ENCODE results near the genes AGPAT2, LCN6, LCN15 and CCDC183.

DNA sequence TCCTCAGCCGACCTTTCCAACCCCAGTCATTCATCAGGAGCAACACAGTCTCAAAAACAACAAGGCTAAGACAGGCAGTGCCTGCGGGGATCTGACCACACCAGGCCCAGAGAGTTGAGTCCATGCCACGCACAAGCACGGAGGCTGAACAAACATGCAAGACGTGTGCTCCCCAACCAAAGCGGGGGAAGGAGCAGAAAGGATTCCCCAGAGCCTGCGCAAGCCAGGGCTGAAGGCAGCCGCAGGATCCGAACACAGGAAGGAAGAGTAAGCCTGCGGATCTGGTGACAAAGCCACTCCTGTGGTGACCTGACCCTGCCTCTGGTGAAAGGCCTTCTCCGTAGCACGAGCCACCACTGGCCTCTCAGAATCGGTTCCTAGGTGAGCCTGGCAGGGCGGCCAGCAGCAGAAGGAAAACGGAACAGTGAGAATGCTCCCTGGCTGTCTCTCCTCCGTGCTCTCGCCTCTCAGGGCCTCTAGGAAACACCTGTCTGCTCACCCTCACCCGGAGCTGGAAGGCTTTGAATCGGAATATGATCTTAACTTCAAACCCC is 12.8 kb downstream of the SEC16A start:
- PRO-cap, result no peak

- PRO-cap, result no peak
These were observed 17.7 kb upstream of the SEC16A start for GRCh38 chr9:136500576-136500945.

- PRO-cap, result bidirectional peak, plus-strand start at chr9:136512164, minus-strand start at chr9:136511870
These were observed 29.1 kb upstream of the SEC16A start for GRCh38 chr9:136511566-136512726.

GRCh38 chr9:136532232-136532707 is 13.6 kb downstream of the NOTCH1 start:
- PRO-cap, result no peak

GRCh38 chr9:136543566-136544589 is 2.0 kb downstream of the NOTCH1 start:
- PRO-cap, result bidirectional peak, plus-strand start at chr9:136544666, minus-strand start at chr9:136544523

GRCh38 chr9:136546635-136547842 is 1.2 kb upstream of the NOTCH1 start:
- PRO-cap, result bidirectional peak, plus-strand start at chr9:136546906, minus-strand start at chr9:136546809; bidirectional peak, plus-strand start at chr9:136547586, minus-strand start at chr9:136547364

GRCh38 chr9:136565234-136565947 is 19.5 kb upstream of the NOTCH1 start:
- PRO-cap, result unidirectional peak, minus-strand start at chr9:136565411

GRCh38 chr9:136626609-136627023 is 36.1 kb upstream of the EGFL7 start:
- PRO-cap, result no peak

GRCh38 chr9:136656744-136657555 is 5.8 kb upstream of the EGFL7 start:
- PRO-cap, result no peak

DNA sequence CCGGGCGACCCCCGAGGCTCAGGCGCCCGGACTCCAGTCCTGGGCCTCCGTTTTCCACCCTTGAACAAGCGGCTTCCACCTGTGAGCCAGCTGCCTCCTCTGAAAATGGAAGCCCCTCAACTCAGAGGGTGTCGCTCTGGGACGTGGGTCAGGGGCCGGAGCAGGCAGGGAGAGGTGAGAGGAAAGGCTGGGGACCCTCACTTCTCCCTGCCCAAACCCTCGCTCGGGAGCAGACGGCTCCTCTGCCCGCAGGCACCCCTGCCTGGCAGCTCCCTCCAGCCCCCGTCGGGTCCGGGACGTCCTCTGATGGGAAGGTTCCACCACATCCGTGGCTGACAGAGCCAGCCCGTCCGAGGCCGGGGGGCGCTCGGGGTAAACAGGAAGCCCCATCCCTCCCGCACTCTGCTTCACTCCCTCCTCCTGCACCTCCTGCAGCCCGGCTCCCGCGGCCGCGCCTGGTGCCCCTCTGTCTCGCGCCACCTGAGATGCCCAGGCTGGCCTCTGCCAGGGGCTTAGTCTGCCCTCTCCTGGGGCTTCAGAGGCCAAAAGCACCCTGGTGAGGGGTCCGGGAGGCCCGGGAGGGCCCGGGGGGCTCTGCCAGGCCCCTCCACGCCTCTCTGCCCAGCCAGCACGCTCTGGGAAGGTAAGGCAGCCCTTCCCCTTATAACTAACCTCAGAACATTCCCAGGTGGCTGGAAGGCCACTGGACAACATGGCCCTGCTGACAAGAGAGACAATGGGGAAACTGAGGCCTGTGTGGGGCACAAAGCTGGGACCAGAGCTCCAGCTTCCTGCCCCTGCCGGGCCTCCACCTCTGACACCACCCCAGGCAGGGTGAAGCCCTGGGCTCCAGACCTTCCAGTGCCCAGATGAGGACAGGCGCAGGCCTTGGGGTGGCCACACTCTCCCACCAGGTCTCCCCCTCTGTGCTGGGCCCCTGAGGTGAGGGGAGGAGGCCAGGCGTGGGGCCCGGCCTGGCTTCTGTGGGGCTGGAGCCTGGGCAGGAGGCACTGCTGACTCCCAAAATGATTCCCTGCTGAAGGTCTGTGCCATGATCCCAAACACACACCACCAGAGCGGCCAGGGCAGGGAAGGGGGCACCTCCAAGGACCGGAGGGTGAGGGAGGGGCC is 3.4 kb upstream of the EGFL7 start:
- PRO-cap, result bidirectional peak, plus-strand start at position 341 of the sequence, minus-strand start at position 283 of the sequence; unidirectional peak, minus-strand start at position 637 of the sequence

DNA sequence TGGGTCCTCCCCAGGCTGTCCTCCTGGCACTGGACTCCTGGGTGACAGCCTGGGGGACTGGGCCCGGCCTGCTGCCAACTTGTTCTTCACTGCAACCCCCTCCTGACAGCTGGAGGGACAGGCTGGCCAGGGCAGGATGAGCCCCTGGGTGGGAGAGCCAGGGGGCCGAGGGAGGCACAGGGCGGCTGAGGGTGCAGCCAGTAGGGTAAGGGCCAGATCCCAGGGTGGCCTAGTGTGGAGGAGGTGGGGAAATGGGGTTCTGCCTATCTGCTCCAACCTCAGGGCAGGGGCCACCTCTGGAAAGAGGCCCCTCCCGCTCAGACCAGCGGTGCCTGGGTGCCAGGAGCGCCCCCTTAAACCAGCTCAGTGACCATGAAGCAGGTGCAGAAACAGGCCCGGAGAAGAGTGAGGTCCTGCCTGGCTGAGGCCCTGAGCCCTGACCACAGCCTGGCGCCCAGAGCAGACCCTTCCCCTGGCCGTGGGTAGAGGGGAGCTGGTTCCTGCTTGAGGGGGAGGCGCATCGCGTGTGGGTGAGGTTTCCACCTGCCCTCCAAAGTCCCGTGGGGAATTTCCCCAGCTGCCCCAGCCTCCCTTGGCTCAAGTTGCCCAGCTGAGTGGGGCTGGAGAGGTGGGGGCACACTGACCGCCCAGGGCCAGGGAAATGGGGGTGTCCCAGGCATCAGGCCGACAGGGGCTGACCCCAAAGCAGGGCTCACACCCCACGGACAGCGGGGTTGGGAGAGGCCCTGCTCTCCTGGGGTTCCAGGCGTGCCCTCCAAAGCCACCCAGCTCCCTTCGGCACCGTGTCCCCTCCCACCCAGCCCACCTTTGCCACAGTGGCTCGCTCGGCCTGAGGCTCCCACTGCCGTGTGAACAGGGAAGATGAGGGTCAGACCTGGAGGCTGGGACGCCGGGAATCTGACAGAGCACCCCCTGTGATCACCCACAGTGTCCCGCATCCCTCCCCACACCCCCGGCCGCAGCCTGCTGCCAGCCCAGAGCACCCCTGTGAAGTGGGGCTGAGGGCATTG is 1.2 kb upstream of the EGFL7 start:
- PRO-cap, result no peak

GRCh38 chr9:136669555-136670006 is 6.9 kb downstream of the EGFL7 start:
- PRO-cap, result unidirectional peak, plus-strand start at chr9:136669923

DNA sequence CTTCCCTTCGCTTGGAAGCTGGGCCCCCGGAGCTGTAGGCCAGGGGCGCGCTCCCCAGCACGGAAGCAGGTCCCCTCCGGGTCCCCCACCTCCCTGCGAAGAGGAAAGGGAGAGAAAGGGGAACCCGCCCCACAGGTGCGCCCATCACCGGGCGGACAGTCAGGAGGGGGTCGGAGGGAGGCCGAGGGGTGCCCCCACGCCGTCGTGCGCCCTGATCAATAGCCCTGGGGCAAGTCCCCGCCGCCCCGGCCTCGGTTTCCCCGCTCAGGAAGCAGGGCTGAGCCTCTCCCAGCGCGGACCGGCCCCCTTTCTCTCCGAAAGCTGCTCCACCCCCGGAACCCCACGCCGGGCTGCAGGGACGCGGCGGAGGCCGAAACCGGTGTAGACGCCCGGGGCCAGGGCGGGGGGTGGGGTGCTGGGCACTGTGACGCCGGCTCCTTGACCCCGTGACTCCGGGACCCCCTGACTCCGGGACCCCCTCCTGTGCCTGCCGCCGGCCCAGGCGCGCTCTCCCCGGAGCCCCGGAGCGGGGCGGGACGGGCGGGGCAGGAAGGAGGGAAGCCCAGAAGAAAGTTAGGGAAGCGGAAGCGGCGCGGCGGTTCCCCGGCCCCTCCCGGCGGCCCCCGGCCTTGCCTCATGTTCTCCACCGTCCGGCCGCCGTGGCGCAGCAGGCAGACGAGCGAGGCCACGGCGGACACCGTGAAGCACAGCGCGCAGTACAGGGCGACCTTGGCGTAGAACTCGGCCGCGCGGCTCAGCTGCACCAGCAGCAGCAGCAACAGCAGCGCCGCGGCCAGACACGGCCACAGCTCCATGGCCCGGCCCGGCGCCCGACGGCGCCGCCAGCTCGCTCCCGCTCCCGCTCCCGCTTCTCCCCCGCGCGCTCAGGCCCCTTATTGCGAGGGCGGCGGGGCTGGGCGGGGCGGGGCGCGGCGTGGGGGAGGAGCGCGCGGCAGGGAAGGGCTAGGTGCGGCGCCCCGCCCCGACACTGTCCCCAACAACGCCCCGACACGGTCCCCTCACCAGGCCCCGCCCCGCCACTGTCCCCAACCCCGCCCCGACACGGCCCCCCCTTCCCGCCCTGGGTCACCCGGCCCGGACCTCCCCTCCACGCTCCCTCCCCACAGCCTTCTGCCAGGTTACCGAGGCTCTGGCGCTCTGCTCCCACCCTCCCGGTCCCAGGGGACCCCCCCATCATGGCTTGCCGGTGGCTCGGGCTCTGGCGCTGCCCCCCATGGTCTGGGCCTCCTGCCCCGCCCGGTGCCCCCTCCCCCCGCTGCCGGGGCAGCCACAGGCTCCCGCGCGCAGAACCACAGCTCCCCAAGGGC is at the start of gene AGPAT2:
Gene AGPAT2, minus strand, starts transcription at position 915 of the 1,328 bp plus-strand sequence.
- PRO-cap, result bidirectional peak, plus-strand start at position 355 of the sequence, minus-strand start at position 321 of the sequence; bidirectional peak, plus-strand start at position 665 of the sequence, minus-strand start at position 523 of the sequence; bidirectional peak, plus-strand start at position 1,076 of the sequence, minus-strand start at position 867 of the sequence

- PRO-cap, result no peak
These were observed 9.7 kb downstream of the DIPK1B start for GRCh38 chr9:136722078-136722547.

DNA sequence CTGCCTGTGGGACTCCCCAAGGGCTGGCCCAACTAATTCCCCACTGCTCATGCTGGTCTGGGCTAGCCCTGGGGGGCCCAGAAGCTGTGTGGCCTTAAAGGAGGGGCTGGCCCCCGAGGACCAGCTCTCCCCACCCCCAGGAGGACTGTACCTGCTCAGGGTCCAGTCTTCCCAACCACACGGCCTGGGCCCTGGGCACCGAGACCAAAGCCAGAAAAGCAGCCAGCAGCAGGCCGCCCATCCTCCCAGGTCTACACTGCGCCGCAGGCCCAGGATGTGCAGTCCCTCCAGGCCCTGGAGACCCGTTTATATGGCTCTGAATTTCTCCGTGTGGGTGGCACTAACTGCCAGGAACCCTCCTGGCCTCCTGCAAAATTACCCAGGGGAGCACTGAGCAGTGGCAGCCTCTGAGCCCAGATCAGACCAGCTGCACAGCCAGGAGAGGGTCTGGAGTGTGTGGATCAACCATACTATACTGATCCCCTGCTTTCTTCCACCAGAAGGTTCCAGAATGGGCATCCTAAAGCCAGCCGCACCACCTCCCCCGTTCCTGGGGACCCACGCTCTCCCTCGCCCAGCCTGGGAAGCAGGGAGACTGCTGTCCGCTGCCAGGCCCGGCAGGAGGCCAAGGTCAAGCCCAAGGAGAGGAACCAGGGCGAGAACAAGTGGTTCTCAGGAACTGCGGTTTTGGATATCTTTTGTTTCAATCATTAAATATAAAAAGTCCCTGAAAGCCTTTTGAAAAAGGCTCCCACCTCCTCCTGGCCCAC is at the start of gene LCN6:
Gene LCN6, minus strand, starts transcription at position 283 of the 770 bp plus-strand sequence.
- PRO-cap, result no peak

DNA sequence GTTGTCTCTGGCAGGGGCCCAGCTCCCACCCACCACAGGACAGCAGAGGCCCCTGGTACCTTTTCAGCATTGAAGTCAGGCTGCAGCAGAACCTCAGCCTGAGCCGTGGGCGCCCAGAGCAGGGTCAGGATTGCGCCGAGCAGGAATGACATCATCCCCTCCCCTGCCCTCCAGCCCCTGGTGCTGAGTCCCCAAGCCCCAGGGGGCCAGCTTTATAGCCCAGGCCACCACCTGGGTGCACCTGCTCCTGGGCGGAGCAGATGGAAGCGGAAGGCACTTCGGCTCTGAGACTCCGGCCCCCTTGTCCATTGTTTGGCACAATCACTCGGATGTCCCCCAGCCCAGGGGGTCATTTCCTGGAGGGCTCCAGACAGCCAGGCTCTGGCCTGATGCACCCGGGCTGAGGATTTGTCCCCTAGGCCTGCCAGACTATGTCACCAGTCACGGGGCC is at the start of gene LCN15:
Gene LCN15, minus strand, starts transcription at position 185 of the 451 bp plus-strand sequence.
- PRO-cap, result no peak

- PRO-cap, result no peak
These were observed 1.1 kb downstream of the TMEM141 start for GRCh38 chr9:136792063-136792799.

GRCh38 chr9:136795572-136796659 is at the start of gene CCDC183:
Gene CCDC183 (plus strand): TSS chr9:136796338.
- PRO-cap, result no peak

GRCh38 chr9:136798928-136799788 is 3.0 kb downstream of the CCDC183 start:
- PRO-cap, result no peak

DNA sequence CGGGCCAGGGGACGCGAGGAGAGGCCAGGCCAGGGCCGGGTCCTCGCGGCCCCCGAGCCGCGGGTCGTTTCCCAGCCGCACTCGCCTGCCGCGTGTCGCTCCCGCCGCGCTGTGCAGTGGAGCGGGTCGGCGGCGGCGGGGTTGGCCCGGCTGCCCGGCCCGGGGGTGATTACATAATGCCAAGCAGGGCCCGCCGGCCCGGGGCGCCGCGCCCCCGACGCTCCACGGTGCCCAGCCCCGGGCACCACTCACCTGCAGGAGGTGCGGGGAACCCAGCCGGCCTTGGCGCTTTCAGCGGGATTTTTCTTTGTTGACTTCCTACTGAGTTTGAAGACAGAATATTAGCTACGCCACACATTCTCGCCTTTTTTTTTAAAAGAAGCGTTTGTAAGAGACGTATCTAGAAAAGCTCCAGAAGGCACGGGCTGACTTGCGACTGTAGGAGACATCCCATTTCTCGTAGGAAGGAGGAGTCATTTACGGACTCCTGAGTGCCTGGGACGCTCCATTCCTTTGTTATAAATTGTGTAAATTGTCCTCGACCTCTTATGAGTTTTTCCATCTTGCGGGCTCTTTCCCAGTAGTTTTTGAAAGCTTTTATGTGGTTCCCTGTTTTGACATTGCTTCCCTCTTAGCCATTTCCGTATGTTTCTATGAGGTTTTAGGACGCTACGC is 864 bp downstream of the RABL6 start:
- PRO-cap, result unidirectional peak, minus-strand start at position 113 of the sequence

Measured in left cardiac atrium (tissue), 1 donor.